Measurements from ENCODE around the gene ABHD10.

DNA sequence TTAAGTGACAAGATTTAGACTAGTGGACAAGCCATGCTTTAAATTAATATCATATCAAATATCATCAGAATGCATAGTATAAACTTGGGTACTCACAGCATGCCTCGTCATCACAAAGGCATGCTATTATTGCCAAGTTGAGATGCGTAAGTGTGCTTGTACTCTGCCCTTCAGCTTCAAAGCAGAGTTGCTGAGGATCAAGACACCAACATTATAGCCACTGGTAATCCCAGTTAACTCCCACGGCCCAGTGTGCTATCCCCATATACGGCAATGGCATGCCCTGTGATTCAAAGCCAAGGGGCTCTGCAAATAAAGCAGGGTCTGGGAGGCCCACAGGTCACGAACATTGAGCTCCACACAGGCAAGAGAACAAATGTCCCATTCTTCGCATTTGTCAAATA, 298.2 kb upstream of the NECTIN3 start:
- PRO-cap, 2 experiments, result no peak in any of the 2 experiments
- RAMPAGE, long total RNA, 5 experiments, result no peak in any of the 5 experiments

DNA sequence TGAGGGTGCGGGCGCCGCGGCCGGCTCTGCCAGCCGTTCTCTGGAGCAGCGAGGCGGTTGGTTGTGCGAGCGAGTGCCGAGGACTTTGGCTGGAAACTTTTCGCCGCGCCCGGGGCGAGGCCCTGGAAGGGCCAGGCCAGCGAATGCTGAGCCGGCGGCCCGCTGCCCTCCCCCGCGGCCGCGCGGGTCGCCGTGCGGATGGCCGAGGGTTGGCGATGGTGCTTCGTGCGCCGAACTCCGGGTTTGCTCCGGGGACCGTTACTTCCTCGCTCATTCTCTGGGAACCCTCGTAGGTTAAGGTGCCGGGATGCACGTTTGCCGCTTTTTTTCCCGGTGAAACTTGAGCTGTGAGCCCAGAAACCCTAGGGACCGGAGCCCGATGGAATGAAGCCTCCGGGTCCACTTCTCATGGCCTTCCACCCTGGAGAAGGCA, 622 bp downstream of the NECTIN3 start:
- PRO-cap, 2 experiments, result peak in 1 of 2 experiments; most common plus-strand start position 51 of the sequence (in 1)
- RAMPAGE, long total RNA, 5 experiments, result no peak in any of the 5 experiments

GRCh38 chr3:111543725-111544267, 1.8 kb downstream of the CD96 start:
- PRO-cap, 2 experiments, result no peak in any of the 2 experiments
- RAMPAGE, long total RNA, 5 experiments, result no peak in any of the 5 experiments

GRCh38 chr3:111610667-111611226, 15.6 kb upstream of the ZBED2 start:
- PRO-cap, 2 experiments, result no peak in any of the 2 experiments
- RAMPAGE, long total RNA, 5 experiments, result no peak in any of the 5 experiments

DNA sequence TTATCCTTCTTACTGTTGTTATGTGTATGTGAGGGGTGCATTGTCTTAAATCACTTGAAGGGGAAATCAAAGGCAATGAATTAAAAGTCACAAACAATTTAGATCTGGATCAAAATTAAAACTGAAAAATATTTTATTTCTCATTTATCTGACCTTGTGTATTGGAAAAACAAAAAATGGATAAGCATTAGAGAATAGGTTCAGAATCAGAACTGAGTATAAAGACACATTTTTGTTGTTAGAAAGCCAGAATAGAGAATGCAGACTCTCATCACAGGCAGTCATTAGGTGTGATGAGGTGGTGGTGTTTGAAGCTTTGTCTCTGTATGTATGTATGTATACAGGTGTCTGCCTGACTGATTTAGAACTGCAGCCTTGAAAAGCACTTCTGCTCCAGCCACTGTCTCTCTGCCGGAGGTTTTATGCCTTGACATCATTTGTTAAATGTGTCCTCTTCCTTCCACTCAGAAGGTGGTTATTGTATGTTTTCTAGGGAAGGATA, 1.3 kb downstream of the PLCXD2 start:
- PRO-cap, 2 experiments, result no peak in any of the 2 experiments
- RAMPAGE, long total RNA, 5 experiments, result no peak in any of the 5 experiments

DNA sequence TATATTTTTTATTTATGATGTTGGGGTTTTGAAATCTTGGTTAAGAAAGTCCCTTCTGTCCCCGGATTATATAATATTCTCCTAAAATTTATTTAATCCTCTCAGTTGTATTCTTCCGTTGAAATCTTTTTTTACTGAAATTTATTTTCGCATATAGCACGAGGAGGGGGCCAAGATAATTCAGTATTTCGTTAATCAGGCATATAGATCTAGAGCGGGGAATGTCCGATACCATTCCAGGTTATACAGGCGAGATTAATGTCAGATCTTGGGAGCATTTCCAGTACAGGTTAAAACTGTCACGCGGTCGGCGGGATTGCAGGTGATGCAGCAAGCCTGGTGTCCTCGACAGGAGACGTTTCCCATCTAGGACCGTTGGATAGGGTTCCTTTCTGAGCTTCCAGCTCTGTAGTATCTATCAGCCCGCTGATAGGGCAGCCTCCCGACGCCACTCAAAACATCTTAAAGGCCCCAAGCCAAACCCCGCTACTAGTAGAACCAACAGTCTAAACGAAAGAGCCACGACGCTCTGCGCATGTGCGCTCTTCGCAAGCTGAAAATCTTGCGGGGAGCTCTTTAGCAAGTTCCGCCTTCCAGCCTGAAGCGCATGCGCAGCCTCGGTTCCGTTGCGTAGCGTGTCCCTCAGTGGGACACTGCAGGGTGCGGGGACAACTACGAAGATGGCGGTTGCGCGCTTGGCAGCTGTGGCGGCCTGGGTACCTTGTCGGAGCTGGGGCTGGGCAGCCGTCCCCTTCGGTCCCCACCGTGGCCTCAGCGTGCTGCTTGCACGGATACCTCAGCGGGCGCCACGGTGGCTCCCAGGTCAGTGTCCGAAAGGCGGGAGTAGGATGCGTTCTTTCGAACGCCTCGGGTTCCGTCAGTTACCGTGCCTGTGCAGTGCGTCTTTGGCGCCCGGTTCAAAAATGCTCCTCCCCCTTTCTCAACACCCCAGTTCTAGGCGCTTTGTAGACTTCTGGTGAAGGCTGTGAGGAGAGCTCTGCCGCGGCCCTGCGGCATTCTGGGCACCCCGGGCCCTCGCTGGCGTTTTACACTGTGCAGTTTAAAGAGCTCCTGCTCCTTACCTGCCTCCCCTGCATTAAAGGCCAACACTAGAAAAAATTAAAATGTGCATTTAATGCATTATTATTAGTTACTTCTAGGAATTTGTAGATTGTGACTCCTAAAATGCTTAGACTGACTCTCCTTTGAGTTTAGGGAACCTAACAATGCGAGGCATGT, at the start of gene ABHD10:
Gene ABHD10, plus strand, starts transcription at position 645 of the 1,239 bp plus-strand sequence.
- PRO-cap, 2 experiments, result peak in 2 of 2 experiments; most common plus-strand start position 313 of the sequence (in 1); most common minus-strand start position 464 of the sequence (in 2)
- RAMPAGE, long total RNA, 5 experiments, result start-site peak on the plus strand in 4 of 5 experiments, centred at positions 639 to 660 of the sequence, 390 to 1,180 reads per replicate

GRCh38 chr3:111999449-111999759, 682 bp downstream of the TAGLN3 start:
- PRO-cap, 2 experiments, result no peak in any of the 2 experiments
- RAMPAGE, long total RNA, 5 experiments, result no peak in any of the 5 experiments

DNA sequence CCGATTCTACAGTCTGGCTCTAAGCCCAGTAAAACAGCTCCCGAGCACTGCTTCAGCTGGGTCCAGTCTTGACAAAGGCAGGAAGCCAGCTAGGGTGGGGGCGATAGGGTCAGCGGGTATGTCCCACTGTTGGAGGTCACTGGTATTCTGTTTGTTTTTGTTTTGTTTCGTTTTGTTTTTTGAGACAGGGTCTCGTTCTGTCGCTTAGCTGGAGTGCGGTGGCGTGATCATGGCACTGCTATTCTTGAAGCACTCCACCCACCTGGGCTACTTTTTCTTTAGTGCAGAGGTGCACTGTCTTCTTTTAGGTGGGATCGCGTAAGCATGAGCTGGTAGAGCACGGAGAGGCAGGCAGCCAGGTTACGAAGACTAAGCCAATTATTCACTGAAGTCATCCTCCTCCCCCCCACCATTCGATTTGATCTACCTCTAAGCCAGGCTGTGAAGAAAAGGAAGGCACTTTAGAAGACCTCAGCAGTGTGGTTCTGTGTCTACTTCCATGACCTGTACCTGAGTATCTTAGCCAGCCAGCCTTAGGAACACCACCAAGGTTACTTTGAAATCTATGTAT, 16.2 kb downstream of the GCSAM start:
- PRO-cap, 2 experiments, result no peak in any of the 2 experiments
- RAMPAGE, long total RNA, 5 experiments, result start-site peak on the plus strand in 1 of 5 experiments, centred at position 295 of the sequence, 17 reads per replicate

DNA sequence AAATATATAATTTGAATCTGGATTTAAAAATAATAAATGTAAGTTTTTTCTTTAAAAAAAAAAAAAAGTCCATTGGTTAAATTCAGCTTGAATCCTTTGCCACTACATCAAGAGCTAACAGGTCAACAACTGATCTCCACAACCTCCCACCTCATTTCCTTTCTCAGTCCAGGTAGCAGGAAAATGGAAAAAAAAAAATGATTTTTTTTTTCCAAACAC, 322 bp upstream of the CD200 start:
- PRO-cap, 2 experiments, result peak in 1 of 2 experiments; most common plus-strand start position 123 of the sequence (in 1)
- RAMPAGE, long total RNA, 5 experiments, result no peak in any of the 5 experiments

- PRO-cap, 2 experiments, result peak in 2 of 2 experiments; most common plus-strand start chr3:112360802 (in 2); most common minus-strand start chr3:112360632 (in 2)
- RAMPAGE, long total RNA, 5 experiments, result no peak in any of the 5 experiments
Observed at GRCh38 chr3:112360495-112361015, 27.6 kb downstream of the CD200 start.

- PRO-cap, 2 experiments, result peak in 2 of 2 experiments; most common plus-strand start chr3:112378576 (in 1); most common minus-strand start chr3:112378444 (in 2)
- RAMPAGE, long total RNA, 5 experiments, result no peak in any of the 5 experiments
Observed at GRCh38 chr3:112378147-112378827, 45.3 kb downstream of the CD200 start.

- PRO-cap, 2 experiments, result peak in 1 of 2 experiments; most common minus-strand start chr3:112391454 (in 1)
- RAMPAGE, long total RNA, 5 experiments, result no peak in any of the 5 experiments
Observed at GRCh38 chr3:112390532-112391910, 58.1 kb downstream of the CD200 start.

GRCh38 chr3:112419166-112419746, 80.0 kb downstream of the BTLA start:
- PRO-cap, 2 experiments, result no peak in any of the 2 experiments
- RAMPAGE, long total RNA, 5 experiments, result no peak in any of the 5 experiments

DNA sequence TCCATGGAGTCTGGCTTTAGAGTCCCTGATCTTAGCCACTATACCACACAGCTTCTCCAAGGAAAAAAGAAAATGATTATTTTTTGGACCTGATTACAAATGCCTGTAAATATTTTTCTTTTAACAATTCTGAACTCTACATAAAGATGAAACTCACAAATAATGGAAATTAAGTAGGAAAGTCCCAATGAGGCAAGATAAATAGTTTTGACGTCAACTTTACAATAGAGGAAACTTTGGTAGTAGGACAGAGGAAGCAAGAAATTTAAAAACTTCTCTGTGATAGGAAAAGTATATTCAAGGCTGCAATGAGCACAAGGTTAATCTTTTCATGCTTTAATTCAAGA, 4.1 kb downstream of the BTLA start:
- PRO-cap, 2 experiments, result no peak in any of the 2 experiments
- RAMPAGE, long total RNA, 5 experiments, result no peak in any of the 5 experiments

DNA sequence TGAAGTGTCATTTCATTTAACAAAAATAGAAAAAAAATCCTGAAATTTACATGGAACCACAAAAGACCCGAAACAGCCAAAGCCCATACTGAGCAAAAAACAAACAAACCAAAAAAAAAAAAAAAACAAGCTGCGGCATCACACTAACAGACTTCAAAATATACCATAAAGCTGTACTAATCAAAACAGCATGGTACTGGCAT, 35.2 kb downstream of the CD200R1 start:
- PRO-cap, 2 experiments, result peak in 1 of 2 experiments; most common plus-strand start position 119 of the sequence (in 1)
- RAMPAGE, long total RNA, 5 experiments, result no peak in any of the 5 experiments

DNA sequence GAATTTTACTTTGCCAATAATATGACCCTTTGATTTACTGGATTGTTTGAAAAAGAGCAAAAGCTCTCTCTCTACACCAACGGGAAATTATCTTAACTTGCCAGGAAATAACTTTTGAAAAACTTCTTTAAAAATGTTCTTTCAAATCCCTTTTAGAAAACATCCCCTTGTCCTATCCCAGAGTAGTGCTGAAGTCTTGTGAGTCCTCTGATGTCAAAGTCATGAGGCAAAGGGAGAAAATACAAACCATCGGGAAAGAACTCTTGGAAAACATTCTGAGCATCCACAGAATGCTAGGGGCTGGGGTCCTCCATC, 36.4 kb downstream of the BOC start:
- PRO-cap, 2 experiments, result peak in 1 of 2 experiments; most common plus-strand start position 244 of the sequence (in 1)
- RAMPAGE, long total RNA, 5 experiments, result no peak in any of the 5 experiments

DNA sequence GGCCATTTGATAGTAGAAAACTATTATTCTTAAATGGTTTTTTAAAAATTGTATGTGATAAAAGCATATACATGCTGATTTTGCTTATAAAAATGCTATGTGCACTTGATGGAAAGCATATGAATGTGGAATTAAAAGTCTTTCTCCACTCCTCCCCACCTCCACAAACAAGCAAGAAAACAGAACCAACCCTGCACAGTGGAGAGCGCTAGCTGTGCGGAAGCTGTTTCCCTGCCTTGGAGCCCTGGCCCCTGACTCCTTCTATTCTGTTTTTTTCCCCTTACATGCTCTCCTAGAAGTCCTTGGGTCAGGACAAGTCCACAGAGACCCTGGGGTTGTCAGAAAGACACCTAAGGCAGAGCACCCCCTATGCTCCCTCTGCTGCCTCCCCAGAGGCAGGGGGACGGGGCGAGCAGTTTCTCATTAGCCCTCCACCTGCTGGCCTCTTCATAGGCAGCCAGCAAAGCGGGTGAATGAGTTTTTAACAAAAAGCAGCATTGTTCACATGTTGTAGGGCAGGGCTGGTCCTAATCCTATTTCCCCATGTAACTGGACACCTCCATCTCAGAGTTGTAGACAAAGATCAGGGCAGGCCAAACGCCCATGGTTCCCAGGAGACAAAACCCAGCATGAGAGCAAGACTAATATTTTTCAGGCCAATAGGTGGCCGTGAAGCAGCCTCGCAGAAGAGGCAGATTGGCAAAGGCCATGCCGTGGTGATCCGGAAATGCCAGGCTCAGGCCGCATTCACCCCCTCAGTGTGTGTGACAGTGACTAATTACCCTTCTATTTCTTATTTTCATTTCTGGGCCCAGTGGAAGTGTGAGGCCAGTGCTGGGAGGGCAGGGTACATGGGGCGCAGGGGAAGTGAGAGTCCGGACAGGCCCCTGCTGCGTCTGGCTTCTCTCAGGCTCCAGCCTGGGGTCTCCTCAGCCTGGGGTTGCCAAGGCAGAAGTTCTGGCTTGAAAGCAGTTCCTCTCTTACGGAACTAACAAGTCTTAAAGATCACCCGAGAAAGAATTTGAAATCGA, 64.5 kb downstream of the BOC start:
- PRO-cap, 2 experiments, result peak in 2 of 2 experiments; most common plus-strand start position 814 of the sequence (in 2)
- RAMPAGE, long total RNA, 5 experiments, result no peak in any of the 5 experiments

GRCh38 chr3:113291333-113291989, 80.1 kb downstream of the BOC start:
- PRO-cap, 2 experiments, result no peak in any of the 2 experiments
- RAMPAGE, long total RNA, 5 experiments, result no peak in any of the 5 experiments

DNA sequence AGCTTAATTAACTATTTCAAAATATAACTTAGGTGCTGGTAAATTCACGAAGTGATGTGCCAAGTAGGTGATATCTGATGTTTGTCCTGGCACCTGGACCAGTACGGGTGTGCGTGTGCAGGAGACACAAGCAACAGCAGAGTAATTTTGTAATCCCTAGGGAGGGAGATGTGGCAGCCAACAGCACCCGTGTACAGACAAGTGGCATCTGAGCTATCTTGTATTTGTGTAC, 22.9 kb downstream of the USF3 start:
- PRO-cap, 2 experiments, result no peak in any of the 2 experiments
- RAMPAGE, long total RNA, 5 experiments, result no peak in any of the 5 experiments

GRCh38 chr3:113742000-113742402, 4.0 kb downstream of the NAA50 start:
- PRO-cap, 2 experiments, result no peak in any of the 2 experiments
- RAMPAGE, long total RNA, 5 experiments, result no peak in any of the 5 experiments